Gastrocnemius medialis (tissue), 3 donors: ENCODE measurements around a stretch of chr9.

- PRO-cap: no peak
- RAMPAGE, long total RNA, 3 experiments: no peak in any of the 3 experiments
Observed at GRCh38 chr9:129208150-129208996, 30.3 kb upstream of the IER5L start.

GRCh38 chr9:129253040-129253758 lies 75.1 kb upstream of the IER5L start:
- PRO-cap: no peak
- RAMPAGE, long total RNA, 3 experiments: no peak in any of the 3 experiments

- PRO-cap: no peak
- RAMPAGE, long total RNA, 3 experiments: no peak in any of the 3 experiments
Observed at GRCh38 chr9:129271142-129271445, 93.0 kb upstream of the IER5L start.

DNA sequence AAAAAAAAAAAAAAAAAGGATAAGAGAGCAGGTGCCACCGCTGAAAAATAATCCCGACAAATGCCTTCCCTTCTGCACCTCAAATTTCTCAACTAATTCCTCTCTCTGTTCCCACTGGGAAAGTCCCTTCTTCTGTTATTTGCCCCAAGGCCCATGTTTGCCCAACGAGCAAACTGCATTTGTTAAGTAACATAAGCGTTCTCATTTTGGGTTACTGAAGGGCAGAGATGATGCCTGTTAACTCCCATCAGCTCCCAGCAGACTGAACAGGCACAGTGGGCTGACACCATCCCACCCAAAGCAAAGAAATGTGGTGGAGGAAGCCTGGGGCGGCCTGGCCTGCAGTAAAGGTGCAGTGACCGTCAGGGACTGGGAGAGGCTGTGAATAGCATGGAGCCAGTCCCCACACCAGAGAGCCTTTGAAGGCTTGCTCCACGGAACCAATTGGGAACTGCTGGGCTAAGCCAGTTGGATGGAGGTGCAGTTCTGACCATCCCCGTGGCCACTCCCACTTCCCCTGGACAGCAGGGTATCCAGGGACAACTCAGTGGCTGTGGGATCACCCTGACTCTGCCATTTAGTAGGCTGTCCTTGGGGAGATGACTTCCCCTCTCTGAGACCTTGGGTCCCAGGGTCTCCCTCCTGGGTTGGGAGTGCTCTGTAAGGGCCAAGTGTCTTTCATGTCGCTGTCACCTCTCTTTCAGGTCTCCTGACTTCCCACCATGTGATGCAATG lies 149.7 kb upstream of the IER5L start:
- PRO-cap: no peak
- RAMPAGE, long total RNA, 3 experiments: no peak in any of the 3 experiments

DNA sequence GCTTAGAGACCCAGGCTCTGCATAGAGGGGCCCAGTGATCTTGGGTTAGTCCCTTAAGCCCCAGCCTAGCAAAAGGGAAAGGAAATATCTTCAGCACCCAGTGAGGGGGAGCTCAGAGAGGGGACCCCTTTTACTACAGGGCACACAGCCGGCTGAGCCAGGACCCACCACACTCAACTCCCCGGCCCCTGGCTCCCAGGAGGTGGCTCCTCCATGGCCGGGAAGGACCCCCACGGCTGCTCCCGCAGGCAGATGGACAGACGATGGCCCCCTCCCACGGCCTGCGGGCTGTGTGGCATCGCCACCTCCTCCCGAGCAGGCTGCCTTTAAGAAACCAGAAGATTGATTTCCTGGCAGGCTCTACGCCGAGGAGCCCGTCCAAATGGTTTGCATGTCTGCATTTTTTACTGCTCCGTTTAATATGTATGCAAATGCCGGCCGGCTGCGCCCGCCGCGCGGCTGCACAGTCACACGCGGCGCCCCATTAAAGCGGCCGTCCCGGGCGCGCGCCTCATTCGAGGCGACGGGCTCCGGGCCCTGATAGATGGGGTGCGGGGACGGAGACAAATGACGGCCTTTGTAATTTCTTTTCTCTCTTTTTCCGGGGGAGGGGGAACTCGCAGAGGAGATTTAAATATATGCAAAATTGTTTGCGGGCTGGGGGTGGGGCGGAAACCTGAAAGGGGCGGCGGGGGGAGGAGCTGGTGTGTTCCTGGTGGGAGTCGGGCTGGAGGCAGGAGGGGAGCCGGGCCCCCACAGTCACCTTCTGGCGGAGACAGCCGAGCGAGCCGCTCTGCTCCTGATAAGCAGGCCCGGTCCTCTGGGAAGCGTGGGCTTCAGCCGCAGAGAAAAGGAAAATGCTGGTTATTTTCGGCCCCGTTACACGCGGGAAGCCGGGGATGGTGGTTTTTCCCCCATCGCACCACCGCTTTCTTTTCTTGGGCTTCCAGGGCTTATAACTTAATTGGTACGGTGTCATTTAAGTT lies 158.6 kb upstream of the IER5L start:
- PRO-cap: no peak
- RAMPAGE, long total RNA, 3 experiments: no peak in any of the 3 experiments

- PRO-cap: no peak
- RAMPAGE, long total RNA, 3 experiments: no peak in any of the 3 experiments
Observed at GRCh38 chr9:129351707-129352681, 173.9 kb upstream of the IER5L start.

GRCh38 chr9:129406145-129406797 lies 214.6 kb downstream of the C9orf50 start:
- PRO-cap: no peak
- RAMPAGE, long total RNA, 3 experiments: no peak in any of the 3 experiments

DNA sequence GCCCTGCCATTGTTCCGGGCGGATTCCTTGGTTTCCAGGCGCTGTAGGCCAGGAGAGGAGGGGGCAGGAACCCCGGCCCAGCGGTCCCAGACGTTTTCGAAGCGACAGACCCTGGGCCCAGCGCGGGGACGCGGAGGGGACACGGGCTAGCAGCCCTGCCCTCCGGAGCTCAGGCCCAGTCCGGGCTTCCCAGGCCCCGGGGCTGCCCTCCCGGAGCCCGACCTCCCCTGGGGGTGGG lies 206.9 kb downstream of the C9orf50 start:
- PRO-cap: no peak
- RAMPAGE, long total RNA, 3 experiments: no peak in any of the 3 experiments

GRCh38 chr9:129414315-129415502 lies 206.2 kb downstream of the C9orf50 start:
- PRO-cap: no peak
- RAMPAGE, long total RNA, 3 experiments: no peak in any of the 3 experiments

- PRO-cap: no peak
- RAMPAGE, long total RNA, 3 experiments: no peak in any of the 3 experiments
Observed at GRCh38 chr9:129478980-129479783, 141.7 kb downstream of the C9orf50 start.

- PRO-cap: no peak
- RAMPAGE, long total RNA, 3 experiments: no peak in any of the 3 experiments
Observed at GRCh38 chr9:129488280-129488460, 132.7 kb downstream of the C9orf50 start.

GRCh38 chr9:129489467-129489599 lies 131.6 kb downstream of the C9orf50 start:
- PRO-cap: unidirectional peak, minus-strand start at chr9:129489494
- RAMPAGE, long total RNA, 3 experiments: no peak in any of the 3 experiments

GRCh38 chr9:129507701-129508246 lies 113.1 kb downstream of the C9orf50 start:
- PRO-cap: no peak
- RAMPAGE, long total RNA, 3 experiments: no peak in any of the 3 experiments

GRCh38 chr9:129583984-129584557 lies 36.8 kb downstream of the C9orf50 start:
- PRO-cap: no peak
- RAMPAGE, long total RNA, 3 experiments: no peak in any of the 3 experiments

DNA sequence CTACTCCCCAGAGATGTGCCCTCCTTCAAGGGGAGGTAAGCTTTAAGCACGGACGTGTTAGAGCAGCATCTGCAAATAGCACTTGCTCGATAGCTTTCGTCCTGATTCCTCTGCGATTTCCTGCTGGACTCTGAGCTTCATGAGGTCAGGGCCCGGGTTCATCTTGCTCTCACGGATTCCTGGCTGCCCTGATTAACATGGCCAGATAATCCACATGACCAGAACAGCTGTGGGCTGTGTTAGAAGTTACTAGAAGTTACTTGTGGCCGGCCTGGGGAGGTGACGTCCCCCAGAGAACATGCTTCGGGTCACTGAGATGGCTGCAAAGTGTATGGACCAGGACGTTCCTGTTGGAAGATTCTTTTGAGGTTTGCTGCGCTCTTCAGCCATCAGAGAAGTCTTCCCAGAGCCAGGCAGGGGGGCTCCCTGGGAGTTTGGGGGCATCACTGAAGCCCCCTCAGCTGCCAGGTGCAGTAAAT lies 14.4 kb downstream of the C9orf50 start:
- PRO-cap: no peak
- RAMPAGE, long total RNA, 3 experiments: no peak in any of the 3 experiments

- PRO-cap: unidirectional peak, minus-strand start at chr9:129613591
- RAMPAGE, long total RNA, 3 experiments: no peak in any of the 3 experiments
Observed at GRCh38 chr9:129613364-129613955, 7.4 kb downstream of the C9orf50 start.

DNA sequence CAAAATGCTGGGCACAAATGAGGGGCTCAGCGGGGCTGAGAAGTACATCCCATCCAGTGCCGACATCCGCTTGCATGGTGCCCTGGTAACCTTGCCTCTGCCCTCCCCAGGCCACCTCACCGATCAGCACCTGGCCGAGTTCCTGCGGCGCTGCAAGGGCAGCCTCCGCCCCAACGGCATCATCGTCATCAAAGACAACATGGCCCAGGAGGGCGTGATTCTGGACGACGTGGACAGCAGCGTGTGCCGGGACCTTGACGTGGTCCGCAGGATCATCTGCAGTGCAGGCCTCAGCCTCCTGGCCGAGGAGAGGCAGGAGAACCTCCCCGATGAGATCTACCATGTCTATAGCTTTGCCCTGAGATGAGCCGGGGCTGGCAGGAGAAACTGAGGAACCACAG lies 6.9 kb downstream of the ASB6 start:
- PRO-cap: no peak
- RAMPAGE, long total RNA, 3 experiments: no peak in any of the 3 experiments

GRCh38 chr9:129669007-129669557 lies 3.6 kb downstream of the PRRX2 start:
- PRO-cap: no peak
- RAMPAGE, long total RNA, 3 experiments: no peak in any of the 3 experiments

DNA sequence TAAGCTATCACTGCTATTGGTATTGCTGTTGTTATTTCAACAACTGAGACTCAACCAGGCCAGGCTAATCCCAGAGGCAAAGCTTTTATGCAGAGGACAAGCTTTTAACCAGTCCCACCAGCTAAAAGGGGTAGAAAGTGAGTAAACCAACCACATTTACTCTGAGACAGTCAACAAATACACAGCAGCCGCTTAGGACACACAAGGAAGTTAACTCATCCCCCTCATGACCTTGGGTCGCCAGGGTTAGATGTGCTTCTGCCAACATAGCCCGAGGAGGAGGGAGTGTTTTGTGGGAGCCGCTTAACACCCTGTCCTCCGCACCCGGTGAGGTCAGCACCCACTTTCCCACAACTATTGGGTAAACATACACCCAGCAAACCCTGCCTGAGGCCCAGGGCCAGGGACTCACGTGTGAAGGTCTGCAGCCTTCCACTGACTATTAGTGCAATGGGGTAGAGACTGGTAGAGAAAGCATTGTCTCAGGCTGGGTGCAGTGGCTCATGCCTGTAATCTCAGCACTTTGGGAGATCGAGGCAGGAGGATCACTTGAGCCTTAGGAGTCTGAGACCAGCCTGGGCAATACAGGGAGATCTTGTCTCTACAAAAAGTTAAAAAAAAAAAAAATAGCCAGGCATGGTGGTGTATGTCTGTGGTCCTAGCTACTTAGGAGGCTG lies 20.8 kb upstream of the PTGES start:
- PRO-cap: no peak
- RAMPAGE, long total RNA, 3 experiments: no peak in any of the 3 experiments

DNA sequence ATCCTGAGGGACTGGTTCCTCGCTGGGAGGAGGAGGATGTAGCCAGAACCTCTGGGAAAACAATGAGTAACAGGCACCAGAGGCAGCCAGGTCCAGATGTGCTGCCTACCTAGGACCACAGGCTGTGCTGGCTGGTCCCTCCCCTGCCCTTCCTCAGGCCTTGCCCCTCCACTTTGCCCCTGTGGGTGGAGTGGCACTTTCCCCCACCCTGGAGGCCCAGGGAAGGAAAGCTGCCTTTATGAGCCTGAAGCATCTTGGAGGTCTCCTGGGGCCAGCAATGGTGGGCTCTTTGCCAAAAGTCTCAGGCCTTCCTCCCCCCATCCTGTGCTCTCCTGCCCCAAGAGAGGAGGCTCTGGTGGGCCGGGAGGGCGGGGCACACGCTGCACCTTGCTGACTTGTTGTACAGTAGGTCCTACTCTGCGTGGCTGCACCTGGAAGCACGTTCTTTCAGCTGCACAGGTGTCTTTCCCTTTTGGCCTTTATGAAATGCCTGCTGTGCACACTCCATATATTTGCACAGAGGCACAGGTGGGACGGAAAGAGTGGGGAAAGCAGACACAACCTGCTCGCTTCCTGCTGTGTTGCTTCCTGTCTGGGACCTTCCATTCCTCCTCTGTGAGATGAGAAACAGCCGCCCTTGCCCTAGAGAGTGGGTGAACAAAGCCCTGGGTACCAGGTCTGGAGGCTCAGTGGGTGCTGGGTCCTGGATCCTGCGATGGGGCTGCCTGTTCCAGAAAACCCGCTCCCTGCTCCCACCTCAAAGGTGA lies 4.6 kb downstream of the USP20 start:
- PRO-cap: no peak
- RAMPAGE, long total RNA, 3 experiments: no peak in any of the 3 experiments